HGPS cell (cell line): ENCODE measurements around the gene RAB28.

GRCh38 chr4:13483518-13484503 is at the start of gene RAB28:
Gene RAB28 (minus strand): TSS chr4:13484340.
- RRBS: 2% methylated on average over 34 of the region's 81 CpGs

DNA sequence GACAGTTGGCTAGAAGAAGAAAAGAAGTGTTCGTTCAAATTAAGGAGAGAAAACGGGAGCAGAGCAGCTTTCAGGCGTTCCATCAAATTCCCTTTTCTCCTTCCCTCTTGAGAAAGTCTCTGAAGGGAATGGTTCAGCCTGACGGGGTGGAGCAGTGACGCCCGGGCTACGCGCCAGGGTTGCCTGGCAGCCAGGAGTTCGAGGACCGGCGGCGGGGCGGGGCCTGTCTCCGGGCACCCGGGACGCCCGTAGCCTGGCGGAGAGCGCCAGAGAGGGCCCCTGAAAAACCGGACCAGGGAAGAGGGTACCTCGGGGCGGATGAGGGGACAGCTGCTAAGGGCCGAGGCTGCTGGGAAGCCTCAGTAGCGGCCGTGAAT is 352 bp upstream of the RAB28 start:
- RRBS: 2% methylated on average over 15 of the region's 25 CpGs

DNA sequence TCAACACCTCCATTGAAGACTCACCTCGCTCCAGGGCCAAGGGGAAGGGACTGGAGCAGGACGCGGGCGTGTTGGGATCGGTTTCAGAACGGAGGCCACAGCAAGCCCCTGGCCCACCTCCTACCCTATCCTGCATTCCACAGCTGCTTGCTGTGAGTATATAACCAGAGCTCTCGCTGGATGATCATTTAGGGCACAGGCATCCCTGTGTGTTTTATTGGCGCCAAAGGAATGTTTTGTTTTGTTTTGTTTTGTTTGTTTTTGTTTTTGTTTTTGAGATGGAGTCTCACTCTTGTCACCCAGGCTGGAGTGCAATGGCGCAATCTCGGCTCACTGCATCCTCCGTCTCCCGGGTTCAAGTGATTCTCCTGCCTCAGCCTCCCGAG is 5.0 kb upstream of the NKX3-2 start:
- RRBS: no CpG with 5 or more reads among the region's 13 CpGs

- RRBS: no CpG with 5 or more reads among the region's 9 CpGs
Measured at GRCh38 chr4:13918841-13919584, 291.5 kb upstream of the BOD1L1 start.

DNA sequence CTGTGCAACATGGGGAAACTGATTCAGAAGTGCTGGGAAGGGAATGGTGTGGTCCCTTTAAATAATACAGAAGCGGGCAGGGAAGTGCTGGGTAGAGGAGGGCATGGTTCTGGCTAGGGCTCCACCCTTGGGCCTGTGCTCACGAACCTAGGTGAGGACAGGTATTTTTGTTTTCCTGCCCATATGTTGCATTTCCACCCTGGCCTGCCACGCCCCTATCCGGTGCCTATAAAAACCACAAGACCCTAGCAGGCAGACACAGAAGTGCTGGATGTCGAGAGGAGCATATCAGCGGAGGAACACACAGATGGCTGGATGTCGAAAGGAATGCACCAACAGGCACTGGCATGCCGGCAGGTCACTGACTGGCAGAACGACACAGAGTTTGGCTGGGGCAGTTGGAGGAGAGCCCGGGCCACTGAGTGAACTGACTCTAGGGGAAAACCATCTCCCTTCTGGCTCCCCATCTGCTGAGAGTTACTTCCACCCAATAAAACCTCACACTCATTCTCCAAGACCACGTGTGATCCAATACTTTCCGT is 316.6 kb upstream of the BOD1L1 start:
- RRBS: 83% methylated on average over 2 of the region's 12 CpGs

GRCh38 chr4:14879528-14880342 is 122.5 kb upstream of the CPEB2 start:
- RRBS: no CpG with 5 or more reads among the region's 9 CpGs

DNA sequence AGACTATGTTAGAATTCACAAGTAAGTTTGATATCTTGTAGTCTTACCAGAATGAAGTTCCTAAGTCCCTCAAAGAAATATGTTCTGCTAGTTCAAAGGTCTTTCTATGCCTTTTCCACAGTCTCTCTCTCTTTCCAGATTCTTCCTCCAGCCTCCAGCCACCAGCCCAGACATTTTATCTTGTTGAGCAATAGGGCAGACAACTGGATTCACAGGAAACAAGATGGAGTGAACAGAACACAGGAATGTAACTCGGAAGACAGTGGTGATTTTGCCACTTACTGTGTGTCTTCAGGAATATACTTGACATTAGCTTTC is 17.1 kb upstream of the CPEB2 start:
- RRBS: no CpG with 5 or more reads among the region's 1 CpG

DNA sequence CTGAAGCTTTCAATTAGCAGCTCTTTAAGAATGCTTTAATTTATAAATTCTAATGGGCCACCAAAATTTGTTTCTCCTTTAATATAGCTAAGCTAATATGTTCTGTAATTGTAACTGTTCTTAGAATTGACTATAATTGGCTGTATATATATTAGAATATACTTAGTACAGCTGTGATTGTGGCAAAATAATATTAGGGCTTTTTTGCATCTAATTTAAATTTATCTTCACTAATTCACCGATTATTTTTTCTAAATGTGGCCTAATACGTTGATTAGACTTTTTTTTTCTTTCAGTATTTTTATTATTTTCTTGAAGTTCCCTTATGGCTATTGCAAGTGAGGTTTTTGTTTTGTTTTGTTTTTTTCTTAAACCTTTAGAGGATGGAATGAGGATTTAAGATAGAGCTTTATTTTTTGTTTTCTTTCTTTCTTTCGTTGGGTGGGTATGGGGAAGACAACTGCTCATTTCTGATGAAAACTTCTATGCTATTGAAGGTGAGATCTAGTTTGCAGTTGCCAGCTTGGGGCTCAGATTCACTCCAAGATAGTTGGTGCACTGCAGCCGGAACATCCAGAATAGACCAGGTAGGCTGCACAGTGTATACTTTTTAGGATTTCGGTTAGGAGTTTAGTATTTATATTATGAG is 5.7 kb downstream of the CPEB2 start:
- RRBS: no CpG with 5 or more reads among the region's 5 CpGs

GRCh38 chr4:15362646-15363362 is 65.0 kb upstream of the C1QTNF7 start:
- RRBS: no CpG with 5 or more reads among the region's 4 CpGs

DNA sequence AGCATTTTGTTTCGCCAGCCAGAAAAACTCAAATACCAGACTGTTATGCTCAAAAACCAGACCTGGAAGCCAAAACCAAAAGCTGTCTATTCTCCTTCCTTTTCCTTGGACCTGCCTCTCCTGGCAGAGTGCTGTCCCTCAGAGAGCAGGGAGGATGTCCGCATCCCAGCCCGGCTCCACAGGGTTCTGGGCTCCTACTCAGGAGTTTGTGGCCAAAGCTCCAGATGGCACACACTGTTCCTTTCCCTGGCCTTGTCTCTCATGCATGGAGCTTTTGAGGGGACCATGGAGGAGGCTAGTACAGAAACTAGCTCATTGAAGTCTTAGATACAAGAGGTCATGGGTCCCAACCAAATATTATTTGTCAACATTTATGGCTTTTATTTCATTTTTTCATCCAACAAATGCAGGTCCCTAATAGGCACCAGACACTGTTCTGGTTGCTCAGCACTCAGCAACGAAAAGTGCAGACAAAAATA is 41.8 kb upstream of the C1QTNF7 start:
- RRBS: no CpG with 5 or more reads among the region's 4 CpGs

DNA sequence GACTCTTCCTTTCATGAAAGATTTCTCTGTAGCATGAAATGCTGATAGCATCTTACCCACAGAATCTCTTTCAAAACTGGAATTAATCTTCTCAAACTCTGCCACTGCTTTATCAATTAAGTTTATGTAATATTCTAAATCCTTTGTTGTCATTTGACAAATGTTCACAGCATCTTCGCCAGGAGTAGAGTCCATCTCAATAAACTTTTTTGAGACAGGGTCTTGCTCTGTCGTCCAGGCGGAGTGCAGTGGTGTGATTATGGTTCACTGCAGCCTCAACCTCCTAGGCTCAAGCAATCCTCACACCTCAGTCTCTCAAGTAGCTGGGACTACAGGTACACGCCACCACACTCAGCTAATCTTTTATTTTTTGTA is 52.8 kb downstream of the FBXL5 start:
- RRBS: no CpG with 5 or more reads among the region's 4 CpGs

GRCh38 chr4:15653899-15654336 is 1.2 kb downstream of the FBXL5 start:
- RRBS: no CpG with 5 or more reads among the region's 4 CpGs

DNA sequence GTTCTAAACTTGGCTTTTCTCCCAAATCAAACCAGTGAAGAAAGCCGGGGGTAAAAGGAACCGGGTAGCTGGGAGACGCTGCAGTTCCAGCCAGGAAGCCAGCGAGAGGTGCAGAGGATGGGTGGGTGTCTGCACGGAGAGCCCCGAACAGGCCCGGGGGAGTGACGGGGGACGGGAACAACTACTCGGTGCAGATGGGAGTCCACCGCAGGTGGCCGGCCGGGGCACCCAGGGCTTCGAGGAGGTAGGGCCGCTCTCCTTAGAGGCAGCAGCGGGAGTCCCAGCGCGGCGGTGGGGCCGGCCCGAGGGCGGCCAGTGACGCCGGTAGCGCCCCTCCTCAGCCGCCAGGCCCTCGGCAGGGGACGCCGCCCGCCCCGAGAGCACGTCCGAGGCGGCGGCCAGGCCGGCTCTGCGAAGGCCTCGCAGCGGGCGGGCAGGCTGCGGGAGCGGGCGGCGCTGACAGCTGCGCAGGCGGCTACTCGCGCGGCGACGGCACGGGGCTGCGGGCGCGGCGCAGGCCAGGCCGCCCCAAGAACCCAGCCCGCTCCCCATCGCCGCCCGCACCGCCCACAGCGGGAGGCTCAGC is 456 bp downstream of the FBXL5 start:
- RRBS: 2% methylated on average over 27 of the region's 63 CpGs

DNA sequence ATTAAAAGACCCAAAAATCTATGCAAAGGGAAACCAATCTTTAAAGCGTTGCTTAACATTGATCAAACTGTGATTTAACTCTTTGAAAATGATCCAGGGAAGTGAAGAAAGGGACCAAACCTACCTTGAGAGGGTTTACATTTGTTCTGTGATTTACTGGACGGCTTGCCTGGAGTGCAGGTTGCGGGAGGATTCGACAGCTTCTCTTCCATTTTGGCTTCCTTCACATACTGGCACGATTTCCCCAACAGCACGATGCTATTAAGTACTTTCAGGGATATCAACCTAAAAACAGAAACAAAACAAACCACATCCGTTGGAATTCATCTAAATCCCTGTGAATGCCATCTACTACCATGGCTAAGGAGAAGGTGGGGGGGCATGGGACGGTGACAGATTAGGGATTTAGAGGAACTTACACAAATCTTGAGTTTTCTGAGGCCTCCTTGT is 59.7 kb downstream of the TAPT1 start:
- RRBS: no CpG with 5 or more reads among the region's 8 CpGs

- RRBS: no CpG with 5 or more reads among the region's 3 CpGs
Measured at GRCh38 chr4:16233575-16233929, 7.3 kb upstream of the TAPT1 start.

DNA sequence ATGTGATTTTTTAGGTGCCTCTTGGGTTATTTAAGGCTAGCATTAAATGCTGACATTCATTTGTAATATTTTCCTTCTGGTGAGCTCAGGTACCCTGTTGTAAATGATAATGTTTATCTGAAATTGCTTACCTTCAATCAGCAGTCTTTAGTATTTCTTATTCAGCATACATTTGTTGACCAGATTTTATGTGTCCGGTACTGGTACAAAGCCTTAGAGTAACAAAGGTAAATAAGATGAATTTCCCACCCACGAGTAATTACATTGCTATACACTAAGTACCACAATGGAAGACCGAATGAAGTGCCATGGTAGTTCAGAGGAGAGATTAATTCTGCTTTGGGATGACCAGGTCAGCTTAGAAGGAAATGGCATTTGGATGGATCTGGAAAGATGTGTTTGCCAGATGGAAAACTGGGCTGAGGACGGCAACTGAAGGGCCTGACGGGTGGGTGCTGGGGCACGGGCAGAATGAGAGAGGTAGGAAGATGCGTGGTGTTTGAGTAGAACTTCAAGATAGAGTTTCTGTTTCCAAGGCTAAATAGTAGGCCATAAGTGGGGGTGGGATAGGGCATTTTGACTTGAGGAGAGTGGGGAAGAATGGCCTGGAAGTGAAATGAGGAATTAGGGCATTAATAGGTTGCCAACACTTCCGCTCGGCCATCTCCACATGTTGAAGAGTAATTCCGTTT is 7.9 kb upstream of the TAPT1 start:
- RRBS: no CpG with 5 or more reads among the region's 10 CpGs

DNA sequence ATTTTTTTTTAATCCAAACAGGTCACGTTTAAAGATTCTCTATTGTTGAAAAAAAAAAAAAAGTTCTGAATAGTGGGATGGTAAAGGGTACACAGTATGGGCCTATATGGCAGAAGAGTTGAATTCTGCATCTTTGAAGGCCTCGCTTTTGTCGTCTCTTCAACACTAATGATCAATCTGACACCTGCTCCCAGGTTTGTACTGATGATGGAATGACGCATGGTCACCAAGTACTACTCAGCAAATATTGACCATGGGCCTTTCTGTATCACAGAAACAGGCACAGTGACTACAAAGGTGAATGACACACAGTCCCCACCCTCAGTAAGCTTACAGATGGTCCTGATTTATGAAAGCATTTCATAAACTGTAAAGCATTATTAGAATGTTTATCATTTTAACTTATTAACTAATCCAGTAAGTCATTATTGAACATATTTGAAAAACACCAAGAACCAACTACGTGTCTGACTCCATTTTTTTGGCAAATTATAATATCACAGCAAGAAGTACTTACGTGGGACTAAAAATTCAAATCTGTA is 152.5 kb downstream of the LDB2 start:
- RRBS: no CpG with 5 or more reads among the region's 6 CpGs

DNA sequence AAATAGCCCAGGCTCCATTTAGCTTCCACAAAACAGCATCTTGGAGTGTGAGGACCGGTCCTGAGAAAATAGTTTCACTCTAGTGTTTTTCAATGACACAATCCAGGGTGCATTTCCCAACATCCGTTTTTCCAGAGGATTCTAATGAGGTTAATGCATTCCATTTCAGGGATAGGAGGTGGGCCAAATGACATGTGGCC is 229.8 kb upstream of the LDB2 start:
- RRBS: no CpG with 5 or more reads among the region's 2 CpGs

DNA sequence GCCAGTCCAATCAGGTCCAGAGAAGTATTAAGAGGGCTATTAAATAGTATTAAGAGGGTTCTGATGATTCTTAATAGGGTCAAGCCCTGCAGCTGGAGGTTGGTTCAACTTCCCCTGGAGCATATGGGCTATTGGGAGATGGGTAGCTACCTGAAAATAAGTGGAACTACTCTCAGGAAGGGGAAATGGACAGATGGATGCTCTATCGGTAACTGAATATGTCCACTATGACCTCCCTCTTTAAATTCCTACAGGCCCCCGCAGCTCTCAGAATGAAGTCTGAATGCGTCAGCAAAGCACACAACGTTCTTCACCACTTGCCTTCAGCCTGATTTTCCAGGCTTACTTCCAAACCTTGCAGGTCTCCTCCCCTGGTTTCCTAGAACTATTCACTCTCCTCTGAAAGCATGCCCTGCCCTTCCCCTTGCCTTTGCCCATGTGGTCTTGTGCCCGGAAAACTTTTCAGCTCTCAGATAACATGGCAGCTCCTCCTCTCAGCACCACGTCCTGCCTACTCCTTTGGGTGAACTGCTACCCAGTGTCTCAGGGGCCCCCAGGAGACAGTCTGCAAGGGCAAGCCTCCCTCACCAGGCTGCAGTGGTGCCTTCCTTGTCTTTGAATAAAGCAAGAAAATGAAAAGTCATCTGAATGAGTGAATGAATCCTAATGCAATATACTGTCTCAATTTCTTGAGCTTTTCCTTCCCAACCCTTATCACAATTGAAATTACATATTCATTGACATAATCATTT is 268.5 kb upstream of the LDB2 start:
- RRBS: no CpG with 5 or more reads among the region's 6 CpGs